ENCODE measurements around a stretch of chr5.

DNA sequence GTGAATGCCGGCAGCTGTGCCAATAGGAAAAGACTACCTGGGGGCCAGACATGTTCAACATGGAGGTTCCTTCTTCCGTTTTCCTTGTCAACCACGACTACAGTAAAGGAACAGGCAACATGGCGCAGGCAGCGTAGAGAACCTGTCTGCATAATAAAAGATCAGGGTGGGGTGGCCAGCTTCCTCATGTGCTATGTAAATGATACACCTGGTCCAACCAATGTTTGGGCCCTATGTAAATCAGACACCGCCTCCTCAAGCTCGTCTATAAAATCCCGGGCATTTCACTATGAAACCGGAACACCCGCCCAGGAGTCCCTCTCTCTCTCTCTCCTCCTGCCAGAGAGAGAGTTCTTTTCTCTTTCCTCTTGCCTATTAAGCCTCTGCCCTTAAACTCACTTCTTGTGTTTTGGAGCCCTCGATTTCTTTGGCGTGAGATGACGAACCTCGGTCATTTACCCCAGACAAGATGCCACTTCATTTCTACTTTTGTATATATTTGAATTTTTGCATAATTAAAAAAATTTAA, 103.9 kb upstream of the LIFR start:
- PRO-cap, result unidirectional peak, minus-strand start at position 144 of the sequence

DNA sequence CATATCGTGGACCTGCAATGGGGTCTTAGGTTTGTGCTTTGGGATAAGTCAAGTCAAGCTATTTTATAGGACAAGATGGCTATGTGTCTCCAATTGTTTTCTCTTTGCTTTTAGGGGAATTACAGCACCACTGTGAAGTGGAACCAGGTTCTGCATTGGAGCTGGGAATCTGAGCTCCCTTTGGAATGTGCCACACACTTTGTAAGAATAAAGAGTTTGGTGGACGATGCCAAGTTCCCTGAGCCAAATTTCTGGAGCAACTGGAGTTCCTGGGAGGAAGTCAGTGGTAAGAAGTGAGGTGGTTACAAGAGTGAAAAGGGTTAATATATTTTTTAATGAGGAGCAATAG, 35.6 kb downstream of the OSMR start:
- PRO-cap, result no peak

DNA sequence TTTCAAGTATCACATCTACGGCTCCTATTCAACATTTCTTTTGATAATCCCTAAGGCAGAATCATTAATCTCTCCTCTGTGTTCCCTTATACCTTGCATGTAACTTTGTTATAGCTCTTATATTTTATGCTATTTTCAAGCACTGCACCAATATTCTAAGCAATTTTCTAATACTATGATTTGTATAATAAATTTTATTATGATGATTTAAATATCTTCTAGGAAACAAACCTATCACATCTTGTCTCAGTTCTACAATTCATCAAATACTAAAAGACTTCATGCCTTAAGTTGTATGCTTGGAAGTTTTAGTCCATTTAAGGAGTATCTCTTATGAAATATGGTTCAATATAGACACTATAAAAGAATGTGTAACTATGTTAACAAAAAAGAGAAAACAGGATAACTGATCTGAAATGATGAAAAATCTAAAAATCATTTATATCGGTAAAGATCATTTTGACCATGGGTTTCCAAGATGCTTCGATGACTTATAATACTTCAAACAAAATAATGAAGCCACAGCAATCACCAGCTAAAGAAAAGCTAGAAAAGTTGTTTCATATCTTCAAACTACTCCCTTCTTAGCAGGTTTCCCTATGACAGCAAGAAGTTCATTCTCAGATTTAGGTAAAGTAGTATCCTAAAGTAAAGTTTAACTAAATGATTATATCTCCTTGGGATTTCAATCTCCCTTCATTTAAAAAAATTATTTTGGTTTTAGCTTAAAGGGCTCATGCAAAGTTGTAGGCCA, 110.9 kb downstream of the OSMR start:
- PRO-cap, result no peak

GRCh38 chr5:39063010-39064088, 10.8 kb downstream of the RICTOR start:
- PRO-cap, result no peak

GRCh38 chr5:39133308-39133693, 59.1 kb upstream of the RICTOR start:
- PRO-cap, result no peak

DNA sequence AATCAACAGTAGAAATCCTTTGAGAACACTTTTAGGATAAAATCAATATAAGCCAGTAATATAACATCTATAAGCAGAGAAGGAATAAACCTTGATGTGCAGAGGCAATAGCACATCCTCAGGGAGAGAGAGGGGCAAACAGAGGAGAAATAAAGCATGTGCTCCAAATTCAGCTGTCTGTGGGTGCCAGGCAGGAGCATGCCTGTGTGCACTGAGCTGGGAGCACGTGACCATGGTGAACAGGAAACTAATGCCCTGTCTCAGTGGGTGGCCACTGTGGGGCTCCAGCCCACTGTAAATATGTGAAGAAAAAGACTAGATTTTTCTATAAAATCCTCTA, 55.4 kb downstream of the FYB1 start:
- PRO-cap, result no peak

GRCh38 chr5:39176616-39177606, 42.5 kb downstream of the FYB1 start:
- PRO-cap, result no peak

DNA sequence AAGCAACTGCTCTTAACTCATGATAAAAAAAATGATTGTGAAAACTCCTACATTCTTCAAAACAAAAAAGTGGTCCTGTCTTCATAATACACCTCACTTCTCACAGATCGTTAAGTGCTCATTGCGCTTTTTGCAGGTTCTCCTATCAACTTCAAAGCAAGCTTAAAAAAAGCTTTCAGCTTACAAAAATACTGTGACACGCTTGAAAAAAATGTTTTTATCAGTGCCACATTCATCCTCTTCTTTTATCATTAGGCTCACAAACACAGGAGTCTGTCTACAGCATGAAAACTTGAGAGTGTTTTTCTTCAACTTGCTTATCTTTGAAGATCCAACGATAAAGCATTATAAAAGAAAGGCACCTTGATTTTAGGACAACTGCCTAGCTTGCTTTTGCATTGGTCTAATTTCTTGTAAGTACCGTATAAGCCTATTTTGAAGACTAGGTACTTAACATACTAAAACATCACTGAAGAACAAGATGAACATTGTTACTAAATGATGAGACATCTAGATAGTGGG, 32.3 kb downstream of the FYB1 start:
- PRO-cap, result no peak

DNA sequence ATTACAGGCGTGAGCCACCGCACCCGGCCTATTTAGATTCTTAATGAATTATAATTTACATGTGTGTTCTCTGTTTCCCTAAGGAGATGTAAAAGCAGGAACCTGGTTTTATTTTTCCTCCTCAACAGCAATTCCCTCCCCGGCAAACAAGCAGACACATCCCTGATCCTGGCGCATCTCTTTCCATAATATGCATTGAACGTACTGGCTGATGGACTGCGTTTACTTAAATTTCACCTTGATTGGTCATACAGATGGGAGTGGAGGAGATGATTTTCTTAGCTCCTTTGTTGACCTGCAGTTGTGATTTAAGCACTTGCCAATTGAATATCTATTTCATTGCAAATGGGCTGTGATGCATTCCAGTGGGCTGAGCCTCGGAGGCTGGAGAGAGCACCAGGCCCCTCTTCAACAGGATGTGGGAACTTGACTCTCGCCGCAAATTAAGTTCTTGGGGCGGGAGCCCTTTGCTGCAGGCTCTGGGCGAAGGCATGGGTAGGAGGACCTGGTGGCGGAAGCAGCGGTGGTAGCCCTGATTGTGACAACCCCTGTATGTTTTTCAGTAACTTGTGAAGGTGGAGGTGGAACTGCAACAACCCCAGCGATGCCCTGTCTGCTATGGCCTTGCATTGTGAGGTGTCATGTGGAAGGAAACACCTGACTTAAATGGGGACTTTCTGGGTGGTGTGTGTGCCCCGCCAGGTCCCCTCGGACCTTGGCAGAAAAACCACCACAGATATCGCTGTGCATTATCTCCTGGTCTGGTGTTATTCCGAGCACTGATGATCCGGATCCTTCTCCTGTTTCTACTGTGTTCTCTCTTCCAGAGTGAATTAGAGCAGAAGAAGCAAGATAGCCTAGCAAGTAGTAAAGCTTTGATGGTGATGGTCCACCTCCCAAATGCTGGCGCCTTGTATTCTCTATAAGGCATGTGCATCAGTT, 9.5 kb downstream of the FYB1 start:
- PRO-cap, result no peak

DNA sequence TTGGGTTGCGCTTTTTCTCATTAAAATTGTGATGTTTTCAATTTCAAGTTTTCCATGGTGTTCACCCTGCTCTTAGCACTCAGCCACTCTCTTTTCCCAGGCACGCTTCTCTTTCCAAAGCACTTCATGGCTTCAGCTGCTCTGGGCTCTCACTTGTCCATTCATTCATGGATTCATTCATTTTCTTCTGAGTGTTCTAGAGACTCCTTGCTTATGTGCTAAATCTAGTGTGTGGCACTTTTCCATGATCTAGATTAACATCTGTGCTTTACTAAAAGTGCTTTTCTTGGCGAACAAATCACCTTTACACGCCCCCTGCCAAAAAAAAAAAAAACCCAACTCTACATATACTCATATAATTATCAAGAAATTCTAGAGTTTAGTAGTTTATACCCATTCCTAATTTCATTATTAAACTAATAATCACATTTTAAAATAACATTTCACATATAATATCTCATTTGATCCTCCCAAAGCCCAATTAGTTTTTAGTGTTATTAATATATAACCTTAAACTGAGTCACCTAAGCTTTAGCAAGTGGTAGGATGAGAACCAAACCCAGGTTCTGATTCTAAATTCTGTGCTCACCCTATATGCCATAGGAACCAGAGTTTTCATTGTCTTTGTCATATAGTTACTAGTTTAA, 6.5 kb downstream of the FYB1 start:
- PRO-cap, result no peak

- PRO-cap, result no peak
These were observed 37.2 kb upstream of the FYB1 start for GRCh38 chr5:39256498-39256936.

GRCh38 chr5:39402158-39402435, 22.7 kb downstream of the DAB2 start:
- PRO-cap, result no peak

DNA sequence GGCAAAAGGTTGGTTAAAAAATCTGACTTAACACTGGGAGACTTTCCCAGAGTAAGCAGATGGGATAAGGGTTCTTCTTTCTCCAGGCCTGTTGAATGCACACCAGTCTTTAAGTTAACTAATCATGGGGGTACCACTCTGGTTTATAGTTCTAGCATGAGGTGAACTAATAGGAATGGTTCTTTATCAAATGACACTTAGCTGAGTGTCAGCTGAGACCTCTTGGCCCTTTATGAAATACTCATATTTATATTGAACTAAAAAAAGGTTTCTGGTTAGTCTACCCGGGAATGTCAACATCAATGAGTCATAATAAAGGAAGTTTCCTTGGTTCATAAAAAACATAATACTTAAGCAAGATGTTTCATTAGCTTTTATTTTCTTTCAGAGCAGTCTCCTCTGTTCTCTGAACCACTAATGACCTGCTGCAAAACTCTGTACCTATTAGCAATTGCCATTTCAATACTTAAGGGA, 13.8 kb downstream of the DAB2 start:
- PRO-cap, result no peak

DNA sequence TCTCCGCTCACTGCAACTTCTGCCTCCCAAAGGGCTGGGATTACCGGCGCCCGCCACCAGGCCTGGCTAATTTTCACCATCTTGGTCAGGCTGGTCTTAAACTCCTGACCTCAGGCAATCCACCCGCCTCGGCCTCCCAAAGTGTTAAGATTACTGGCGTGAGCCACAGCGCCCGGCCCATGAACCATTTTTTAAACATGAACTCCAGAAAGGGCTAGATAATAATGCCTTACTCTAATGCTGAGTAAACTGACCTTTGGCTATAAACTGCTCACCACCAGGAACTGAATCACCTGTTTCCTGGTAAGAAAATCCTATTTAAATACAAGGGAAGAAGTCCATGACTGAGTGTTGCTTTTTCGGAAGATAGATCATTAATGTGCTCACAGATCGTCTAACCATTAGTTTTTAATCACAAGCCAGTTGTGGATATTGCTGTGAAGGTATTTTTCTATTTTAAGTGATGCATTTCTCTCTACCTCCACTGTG, 23.2 kb upstream of the DAB2 start:
- PRO-cap, result no peak

DNA sequence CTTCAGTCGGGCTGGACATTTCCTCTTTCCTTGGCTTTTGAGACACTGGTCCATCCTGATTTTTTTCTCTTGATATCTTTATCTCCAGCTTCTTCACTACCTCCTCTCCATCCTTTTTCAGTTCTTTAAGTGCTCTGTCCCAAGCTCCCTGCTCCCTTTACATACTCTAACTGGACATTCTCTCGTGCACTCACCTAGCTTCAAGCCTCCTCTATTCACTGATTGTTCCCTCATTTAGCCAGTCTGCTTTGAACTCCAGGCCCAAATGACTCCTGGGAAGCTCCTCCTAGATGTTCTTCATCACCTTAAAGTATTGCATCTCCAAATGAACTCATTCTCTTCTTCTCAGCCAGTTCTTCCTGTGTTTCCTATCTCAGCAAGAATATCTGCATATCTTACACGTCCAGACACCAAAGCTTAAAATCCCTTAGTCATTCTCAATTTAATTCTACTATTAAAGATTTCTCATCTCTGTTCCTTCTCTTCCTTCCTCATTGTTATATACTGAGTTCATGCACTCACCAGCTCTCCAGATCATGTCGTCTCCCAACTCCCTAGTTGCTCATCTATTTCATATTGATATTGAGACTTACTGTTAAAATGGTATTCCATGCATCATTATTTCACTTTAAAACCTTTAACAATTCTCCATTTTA, 118.5 kb upstream of the DAB2 start:
- PRO-cap, result no peak

DNA sequence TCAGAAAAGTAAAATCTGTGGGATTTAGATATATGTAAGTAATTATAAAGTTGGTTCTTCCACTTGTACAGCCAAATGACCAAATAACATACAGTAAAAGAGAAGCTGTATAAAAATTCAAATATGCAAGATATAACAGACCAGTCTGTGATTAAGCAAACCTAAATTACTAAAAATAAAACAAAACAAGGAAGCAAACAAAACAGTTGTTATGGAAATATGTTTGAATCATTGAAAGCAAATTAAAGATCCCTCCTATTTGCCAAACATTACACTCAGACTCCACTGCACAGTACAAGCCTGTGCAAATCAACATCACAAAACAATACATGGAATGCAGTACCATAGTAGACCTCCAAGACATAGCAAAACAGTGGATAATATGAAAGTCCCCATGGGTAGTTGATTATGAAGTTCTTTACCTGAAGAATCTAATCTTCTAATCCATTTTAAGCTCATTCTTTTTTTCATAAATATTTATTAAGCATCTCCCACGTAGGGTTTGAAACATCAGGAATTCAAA, 288.1 kb upstream of the PTGER4 start:
- PRO-cap, result no peak

DNA sequence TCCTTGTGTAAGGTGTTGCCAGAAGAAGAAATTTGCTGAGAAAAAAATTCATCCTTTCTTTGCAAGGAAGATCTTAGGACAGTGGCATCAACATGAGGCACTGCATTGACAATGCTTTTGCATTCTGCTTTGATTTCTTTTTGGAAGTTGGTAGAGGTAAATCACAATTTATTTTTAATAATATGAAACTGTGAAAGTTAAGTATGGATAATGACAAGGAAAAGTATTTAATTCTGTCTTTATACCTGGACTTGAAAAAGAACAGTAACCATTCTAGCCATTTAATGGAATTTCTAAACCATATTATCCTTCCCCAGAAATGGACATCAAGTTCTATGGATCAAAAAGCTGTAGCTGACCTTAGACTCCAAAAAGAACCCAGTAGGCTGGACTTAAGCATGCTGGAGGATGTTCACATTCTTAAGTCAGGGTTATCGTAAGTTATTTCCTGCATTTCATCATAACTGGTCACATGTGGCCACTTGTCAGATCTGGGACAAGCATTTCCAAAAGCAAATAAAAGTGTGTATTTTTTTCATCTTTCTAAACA, 274.7 kb upstream of the PTGER4 start:
- PRO-cap, result no peak

DNA sequence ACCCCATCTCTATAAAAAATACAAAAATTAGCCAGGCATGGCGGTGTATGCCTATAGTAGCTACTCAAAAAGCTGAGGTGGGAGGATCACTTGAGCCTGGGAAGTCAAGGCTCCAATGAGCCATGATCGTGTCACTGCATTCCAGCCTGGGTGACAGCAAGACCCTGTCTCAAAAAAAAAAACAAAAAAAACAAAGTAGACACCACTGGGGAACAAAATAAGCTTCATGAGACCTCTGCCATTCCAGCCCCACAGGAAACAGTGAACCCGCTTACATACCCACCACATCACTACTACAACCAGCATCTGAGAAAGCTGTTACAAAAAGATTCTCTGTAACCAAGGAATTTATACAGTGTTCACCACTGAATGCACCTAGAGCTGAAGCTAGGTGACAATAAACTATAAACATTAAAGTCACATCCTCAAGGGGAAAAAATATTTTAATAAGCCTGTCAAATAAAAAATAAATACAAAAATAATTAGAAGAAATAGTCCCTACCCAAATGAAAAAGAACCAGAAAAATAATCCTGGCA, 26.1 kb upstream of the PTGER4 start:
- PRO-cap, result no peak

GRCh38 chr5:40672203-40672853, 7.4 kb upstream of the PTGER4 start:
- PRO-cap, result no peak

GRCh38 chr5:40686497-40686953, 6.8 kb downstream of the PTGER4 start:
- PRO-cap, result no peak